Colon Carcinoma Metastatic in the Lung (tissue), 2 donors: ENCODE results near the genes OR1J4, OR1Q1, OR1L6 and GPR21.

GRCh38 chr9:122001249-122001485 is 91.9 kb downstream of the TTLL11 start:
- PRO-cap, 2 experiments = no peak in any of the 2 experiments

GRCh38 chr9:122128288-122128932 is 31.2 kb downstream of the NDUFA8 start:
- PRO-cap, 2 experiments = no peak in any of the 2 experiments

- PRO-cap, 2 experiments = no peak in any of the 2 experiments
These were observed at the start of gene OR1J4 for GRCh38 chr9:122518916-122519229. Gene OR1J4, plus strand, starts transcription at chr9:122519141.

DNA sequence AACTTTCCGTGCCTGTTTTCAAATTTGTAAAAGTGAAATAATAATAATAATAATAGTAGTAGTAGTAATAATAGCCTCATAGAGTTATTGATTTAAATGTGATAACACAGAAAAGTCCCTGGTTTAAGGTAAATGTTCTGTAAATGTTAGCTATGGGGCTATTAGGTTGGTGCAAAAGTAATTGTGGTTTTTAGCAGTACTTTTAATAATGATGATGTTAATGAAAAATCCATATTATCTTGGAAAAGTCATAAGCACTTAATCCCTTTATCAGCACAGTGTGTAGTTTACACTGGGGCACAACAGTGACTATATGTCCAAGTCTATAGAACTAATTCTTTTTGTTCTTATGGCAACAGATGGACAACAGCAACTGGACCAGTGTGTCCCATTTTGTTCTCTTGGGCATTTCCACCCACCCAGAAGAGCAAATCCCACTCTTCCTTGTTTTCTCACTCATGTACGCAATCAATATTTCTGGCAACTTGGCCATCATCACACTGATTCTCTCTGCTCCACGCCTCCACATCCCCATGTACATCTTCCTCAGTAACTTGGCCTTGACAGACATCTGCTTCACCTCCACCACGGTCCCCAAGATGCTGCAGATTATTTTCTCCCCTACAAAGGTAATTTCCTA is at the start of gene OR1Q1:
Gene OR1Q1, plus strand, starts transcription at position 360 of the 640 bp plus-strand sequence.
- PRO-cap, 2 experiments = no peak in any of the 2 experiments

DNA sequence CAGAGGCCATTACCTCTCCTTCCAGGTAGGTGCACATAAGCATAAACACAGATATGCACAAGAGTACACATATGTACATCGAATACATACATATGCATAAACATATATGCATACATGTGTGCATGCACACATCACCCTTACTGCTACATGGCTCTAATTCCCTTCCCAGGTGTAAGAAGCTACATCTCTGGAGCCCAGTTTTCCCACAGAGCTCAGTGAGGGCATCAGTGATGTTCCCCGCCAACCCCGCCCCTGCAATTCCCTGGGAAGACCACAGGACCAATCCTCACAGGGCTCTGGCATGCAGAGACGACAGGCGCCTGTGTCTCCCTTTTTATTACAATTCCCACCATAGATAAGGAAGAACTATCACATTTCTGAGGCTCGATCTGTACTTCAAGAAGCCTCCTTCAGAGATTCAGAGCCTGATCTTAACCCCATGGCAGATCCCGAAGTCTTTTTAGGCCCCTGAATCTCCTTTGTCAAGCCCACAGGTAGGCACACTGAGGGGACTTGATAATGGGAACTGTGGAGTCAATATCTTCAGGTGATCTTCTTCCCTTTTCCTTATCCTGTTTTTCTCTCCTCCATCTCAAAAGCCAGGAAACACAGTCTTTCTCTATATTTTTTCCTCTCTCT is at the start of gene OR1L6:
Gene OR1L6, plus strand, starts transcription at position 424 of the 639 bp plus-strand sequence.
- PRO-cap, 2 experiments = no peak in any of the 2 experiments

- PRO-cap, 2 experiments = no peak in any of the 2 experiments
These were observed 12.2 kb downstream of the PDCL start for GRCh38 chr9:122815943-122816824.

DNA sequence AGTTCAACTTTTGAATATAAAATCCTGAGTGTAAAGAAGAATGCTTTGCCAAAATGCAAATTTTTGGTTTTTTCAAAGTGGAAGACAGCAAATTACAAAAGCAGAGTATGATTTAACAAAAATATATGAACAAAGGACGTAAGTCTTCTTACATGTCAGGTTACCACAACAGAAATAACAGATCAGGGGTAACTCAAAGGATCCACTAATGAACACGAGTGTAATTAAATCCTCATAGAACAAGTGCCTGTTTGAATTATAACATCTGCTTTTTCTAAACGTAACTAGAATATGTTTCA is 1.8 kb downstream of the RC3H2 start:
- PRO-cap, 2 experiments = no peak in any of the 2 experiments

GRCh38 chr9:122954110-122954596 is 13.3 kb downstream of the RABGAP1 start:
- PRO-cap, 2 experiments = no peak in any of the 2 experiments

- PRO-cap, 2 experiments = no peak in any of the 2 experiments
These were observed at the start of gene GPR21 for GRCh38 chr9:123033306-123033906. Gene GPR21, plus strand, starts transcription at chr9:123033667.

- PRO-cap, 2 experiments = no peak in any of the 2 experiments
These were observed 3.4 kb downstream of the GPR21 start for GRCh38 chr9:123036692-123037415.

- PRO-cap, 2 experiments = no peak in any of the 2 experiments
These were observed 16.1 kb downstream of the GPR21 start for GRCh38 chr9:123049550-123050000.

DNA sequence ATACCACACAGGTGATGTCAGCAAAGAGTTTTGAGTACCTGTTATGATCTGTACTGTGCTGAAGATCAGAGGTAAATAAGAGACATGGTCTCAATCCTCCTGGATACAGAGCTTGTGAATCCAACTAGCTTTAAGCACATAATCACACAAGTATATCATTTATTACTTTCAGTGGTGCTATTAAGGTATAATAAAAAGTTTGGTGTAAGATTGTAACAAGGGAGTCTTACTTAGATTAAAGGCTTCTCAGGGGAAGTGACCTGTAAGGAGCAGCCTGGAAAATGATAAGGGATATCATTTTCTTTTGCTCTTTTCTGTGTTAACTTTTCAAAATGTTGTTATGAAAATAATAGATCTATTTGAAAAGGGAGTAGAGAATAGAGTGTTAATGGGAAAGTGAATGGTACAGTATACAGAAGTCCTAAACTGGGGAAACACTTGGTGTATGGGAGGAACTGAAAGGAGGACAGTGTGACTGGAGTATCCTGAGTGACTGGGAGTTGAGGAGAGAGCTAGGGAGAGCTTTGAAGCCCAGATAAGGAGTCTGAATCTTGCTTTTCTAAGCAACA is 38.0 kb downstream of the GPR21 start:
- PRO-cap, 2 experiments = no peak in any of the 2 experiments

GRCh38 chr9:123122565-123123128 is 89.2 kb downstream of the GPR21 start:
- PRO-cap, 2 experiments = no peak in any of the 2 experiments

- PRO-cap, 2 experiments = no peak in any of the 2 experiments
These were observed 93.4 kb downstream of the STRBP start for GRCh38 chr9:123174882-123175553.

DNA sequence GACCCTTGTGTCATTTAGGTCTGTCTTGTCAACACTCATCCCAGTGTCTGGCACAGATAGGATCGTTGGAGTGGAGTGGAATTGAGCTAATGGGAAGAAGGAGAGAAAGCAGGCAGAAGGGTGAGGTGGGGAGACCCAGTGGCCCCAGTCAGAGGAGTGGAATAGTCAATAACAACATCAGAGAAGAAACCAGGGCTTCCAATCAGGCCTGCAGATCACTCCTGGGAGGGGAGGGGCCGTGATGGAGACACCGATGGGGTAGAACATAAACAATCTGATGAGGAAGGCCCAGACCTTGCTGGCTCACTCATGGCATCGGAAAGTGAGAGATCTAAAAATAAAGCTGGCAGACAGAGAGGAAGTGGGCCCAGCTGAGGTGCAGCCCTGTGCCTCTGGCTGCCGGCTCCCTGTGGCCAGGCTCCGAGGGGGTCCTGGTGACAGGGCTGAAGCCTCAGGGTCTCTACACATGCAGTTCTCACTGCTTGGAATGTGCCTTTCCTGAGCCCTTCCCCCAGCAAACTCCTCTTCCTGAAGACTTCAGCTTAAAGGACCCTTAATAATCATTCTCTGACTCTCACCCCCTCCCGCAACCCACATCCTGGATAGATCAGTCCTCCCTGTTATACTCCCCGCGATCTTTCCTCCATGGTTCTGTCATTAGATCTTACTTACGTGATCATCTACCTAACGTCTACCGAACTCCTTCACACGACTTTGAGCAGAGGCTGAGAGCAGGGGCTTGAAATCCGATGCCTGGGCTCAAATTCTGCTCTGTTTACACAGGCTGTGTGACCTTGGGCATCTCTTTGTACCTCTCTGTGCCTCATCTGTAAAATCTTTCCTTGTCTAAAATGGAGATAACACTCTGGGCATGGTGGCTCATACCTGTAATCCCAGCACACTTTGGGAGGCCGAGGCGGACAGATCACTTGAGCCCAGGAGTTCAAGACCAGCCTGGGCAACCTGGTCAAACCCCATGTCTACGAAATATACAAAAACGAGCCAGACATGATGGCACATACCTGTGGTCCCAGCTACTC is 33.1 kb upstream of the CRB2 start:
- PRO-cap, 2 experiments = no peak in any of the 2 experiments

- PRO-cap, 2 experiments = no peak in any of the 2 experiments
These were observed 58.6 kb downstream of the CRB2 start for GRCh38 chr9:123414618-123415039.

DNA sequence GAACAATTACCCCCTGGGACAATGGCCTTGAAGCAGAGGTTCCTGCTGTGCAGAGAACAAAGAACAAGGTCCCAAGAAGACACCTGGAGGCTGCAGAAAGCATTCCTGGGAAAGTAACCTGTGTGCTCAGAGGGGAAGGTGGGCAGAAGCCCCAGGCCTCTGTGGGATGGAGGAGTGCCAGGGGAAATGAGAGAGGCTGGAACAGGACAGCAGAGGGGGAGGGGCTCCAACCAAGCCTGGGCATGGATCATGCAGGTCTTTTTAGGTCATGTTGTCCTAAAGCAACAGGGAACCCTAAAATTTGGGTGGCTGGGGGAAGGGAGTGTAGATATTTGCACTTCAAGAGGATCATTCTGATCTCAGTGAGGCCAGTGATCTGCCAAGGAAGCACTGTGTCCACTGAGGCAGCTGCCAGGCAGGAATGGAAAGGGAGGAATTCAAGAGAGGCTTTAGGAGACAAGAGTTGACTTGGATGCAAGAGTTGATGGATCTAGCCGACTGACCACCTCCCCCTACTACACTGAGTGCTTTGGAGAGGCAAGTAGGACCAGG is 126.7 kb downstream of the CRB2 start:
- PRO-cap, 2 experiments = no peak in any of the 2 experiments

- PRO-cap, 2 experiments = no peak in any of the 2 experiments
These were observed 155.9 kb downstream of the CRB2 start for GRCh38 chr9:123511993-123512229.

GRCh38 chr9:123555206-123555875 is 199.3 kb downstream of the CRB2 start:
- PRO-cap, 2 experiments = no peak in any of the 2 experiments

DNA sequence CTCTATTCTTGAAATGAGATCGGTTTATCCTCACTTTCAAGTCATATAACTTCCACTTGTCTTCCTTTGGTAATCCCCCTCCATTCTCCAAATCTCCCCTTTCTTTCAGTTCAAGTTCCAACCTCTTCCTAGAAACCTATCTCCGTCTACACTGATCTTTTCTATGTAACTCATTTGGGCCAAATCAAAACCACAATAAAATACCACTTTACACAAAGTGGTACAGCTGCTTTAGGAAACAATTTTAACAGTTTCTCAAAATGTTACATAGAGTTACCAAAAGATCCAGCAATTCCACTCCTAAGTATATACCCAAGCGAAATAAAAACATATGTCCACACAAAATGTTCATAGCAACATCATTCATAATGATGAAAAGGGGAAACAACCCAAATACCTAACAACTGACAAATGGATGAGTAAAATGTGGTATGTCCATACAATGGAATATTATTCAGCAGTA is 6.3 kb downstream of the DENND1A start:
- PRO-cap, 2 experiments = no peak in any of the 2 experiments